ENCODE measurements around a stretch of chr6.

DNA sequence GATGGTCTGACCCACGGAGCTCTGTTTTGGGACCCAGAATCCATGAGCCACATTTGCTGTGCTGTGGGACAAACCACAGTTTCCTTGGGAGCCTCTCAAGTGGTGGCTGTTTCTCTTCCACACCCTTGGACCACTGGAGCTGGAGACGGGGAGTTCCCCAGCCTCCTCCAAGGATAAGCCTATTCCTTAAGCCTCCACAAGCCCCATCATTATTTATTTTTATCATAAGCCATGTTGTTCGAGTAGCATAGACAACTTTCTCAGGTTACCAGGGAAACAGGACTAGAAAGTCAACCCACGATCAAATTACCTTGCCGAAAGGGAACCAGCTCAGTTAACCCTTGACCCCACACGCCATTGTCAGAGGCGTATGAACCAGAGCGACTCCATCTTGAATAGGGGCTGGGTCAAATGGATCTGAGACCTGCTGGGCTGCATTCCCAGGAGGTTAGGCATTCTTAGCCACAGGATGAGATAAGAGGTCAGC lies 22.2 kb downstream of the SYNJ2 start:
- PRO-cap, result no peak

DNA sequence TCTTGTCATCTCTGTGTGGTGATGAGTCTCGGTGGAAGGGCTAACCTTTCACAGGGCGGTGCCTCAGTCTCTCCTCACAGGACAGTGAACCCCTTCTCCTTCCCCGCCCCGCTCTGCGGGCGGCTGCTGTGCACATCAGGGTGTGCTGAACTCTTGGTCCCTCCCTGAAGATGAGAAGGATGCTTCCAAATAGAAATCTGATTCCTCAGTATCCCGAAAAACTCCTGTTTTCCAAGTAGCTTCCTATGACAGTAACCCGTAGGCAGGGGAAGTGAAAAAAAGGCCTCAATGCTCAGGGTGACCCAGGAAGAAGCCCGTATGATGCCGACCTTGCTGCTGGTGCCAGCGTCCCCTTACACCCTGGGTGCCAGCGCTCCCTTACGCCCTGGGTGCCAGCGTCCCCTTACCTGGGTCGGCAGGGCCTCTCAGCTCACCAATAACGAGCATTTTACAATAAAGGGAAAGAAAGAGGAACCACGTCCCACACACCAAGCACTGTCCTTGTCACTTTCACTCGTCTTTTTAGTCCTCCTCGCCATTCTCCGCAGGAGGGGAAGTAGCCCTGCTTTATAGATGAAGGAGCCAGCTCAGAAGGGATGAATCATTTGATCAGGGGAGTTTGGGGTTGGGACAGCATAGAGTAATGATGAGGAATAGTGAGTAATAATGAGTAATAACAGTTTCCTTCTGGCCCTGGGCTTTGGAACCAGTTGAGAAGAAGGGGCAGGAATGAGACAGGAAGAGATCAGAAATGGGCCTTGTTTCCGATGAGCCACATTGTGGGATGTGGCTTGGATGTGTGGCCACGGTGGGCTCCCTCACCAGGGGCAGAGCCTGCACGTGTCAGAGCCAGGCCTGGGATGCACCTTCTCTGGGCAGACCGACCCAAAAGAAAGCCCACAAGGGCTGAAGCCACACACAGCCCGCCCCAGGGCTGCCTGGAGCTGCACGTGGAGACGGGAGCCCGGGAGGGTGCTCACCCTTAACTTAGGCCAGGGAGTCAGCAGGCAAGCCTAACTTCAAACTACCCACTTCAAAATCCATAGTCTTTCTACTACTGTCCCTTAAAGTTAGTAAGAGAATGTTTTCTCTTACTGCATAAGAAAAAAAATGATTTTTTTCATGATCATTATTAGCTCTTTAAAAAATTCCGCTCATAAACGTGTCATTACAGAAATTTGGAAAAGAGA lies 75.7 kb downstream of the SYNJ2 start:
- PRO-cap, result no peak

GRCh38 chr6:158080935-158081656 lies 87.0 kb downstream of the SERAC1 start:
- PRO-cap, result no peak

DNA sequence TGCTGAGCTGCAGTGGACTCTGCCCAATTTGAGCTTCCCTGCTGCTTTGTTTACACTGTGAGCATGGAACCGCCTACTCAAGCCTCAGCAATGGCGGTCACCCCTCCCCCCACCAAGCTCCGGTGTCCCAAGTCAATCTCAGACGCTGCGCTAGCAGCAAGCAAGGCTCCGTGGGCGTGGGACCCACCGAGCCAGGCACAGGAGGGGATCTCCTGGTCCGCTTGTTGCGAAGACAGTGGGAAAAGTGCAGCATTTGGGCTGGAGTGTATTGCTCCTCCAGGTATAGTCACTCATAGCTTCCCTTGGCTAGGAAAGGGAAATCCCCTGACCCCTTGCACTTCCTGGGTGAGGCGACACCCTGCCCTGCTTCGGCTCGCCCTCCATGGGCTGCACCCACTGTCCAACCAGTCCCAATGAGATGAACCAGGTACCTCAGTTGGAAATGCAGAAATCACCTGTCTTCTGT lies 15.4 kb downstream of the GTF2H5 start:
- PRO-cap, result no peak

DNA sequence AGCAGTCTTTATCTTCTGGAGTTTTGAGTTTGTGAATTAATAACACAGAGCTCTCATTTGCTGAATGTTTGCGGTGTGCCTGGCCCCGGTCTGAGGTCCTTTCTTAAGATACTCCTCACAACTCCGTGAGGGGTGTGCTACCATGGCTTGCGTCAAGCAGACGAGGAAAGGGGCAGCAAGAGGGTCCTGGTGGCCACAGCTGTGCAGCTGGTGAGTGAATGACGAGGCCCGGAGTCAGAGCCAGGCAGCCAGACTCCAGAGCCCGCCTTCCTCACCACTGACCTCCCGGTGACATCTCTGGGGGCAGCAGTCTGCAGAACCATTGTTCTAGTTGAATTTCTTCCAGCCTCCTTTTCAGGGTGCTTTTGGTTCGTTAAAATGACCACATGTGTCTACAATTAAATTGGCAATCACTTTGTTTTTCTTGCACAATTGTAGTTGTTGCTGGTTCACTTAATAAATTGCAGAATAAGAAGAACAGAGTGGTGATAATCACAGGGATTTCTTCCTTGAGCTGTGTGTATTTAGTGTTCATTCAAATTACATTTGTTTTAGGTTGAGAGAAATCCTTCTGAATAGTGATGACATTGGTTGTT lies 96.3 kb downstream of the TULP4 start:
- PRO-cap, result no peak

DNA sequence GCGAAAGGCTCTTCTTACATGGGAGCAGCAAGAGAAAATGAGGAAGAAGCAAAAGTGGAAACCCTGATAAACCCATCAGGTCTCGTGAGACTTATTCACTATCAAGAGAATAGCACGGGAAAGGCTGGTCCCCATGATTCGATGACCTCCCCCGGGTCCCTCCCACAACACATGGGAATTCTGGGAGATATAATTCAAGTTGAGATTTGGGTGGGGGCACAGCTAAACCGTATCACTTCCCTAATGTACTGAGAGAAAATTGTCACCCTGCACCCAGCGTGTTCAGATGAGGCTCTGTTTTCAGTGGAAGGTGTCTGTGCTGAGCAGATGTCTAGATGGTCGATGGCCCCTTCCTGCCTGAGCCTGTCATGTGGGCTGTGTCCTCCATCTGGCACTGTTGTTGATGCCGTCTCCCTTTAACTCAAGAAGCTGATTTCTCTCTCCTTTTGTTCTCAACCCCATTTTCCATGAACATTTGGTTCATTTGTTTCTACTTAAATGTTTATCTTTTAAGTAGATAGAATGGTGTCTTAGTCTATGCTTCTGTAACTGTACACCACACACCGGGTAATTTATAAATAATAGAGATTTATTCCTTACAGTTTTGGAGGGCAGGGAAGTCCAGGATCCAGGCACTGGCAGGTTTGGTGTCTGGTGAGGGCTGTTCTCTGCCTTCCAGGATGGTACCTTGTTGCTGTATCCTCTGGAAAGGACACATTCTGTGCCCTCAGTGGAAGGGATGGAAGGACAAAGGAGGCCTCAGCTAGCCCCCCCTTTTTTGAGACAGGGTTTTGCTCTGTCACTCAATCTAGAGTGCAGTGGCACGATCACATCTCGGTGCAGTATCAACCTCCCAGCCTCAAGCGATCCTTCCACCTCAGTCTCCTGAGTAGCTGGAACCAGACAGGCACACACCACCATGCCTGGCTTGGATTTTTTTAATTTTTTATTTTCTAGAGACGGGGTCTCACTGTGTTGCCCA lies 37.1 kb downstream of the TMEM181 start:
- PRO-cap, result no peak

DNA sequence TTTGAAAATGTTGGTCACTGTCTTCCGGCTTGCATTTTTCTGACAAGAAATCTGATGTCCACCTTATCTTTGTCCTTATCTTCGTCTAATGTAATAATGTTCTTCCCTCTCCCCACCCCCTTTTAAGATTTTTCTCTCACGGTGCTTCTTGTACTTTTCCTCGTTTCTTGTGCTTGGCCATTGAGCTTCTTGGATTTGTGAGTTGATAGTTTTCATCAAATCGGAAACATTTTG lies 41.7 kb downstream of the DYNLT1 start:
- PRO-cap, result no peak

- PRO-cap, result no peak
These were observed 35.1 kb downstream of the DYNLT1 start for GRCh38 chr6:158609372-158609930.

GRCh38 chr6:158646537-158647219 lies 2.1 kb upstream of the DYNLT1 start:
- PRO-cap, result no peak

- PRO-cap, result no peak
These were observed 22.8 kb downstream of the EZR start for GRCh38 chr6:158796193-158796993.

DNA sequence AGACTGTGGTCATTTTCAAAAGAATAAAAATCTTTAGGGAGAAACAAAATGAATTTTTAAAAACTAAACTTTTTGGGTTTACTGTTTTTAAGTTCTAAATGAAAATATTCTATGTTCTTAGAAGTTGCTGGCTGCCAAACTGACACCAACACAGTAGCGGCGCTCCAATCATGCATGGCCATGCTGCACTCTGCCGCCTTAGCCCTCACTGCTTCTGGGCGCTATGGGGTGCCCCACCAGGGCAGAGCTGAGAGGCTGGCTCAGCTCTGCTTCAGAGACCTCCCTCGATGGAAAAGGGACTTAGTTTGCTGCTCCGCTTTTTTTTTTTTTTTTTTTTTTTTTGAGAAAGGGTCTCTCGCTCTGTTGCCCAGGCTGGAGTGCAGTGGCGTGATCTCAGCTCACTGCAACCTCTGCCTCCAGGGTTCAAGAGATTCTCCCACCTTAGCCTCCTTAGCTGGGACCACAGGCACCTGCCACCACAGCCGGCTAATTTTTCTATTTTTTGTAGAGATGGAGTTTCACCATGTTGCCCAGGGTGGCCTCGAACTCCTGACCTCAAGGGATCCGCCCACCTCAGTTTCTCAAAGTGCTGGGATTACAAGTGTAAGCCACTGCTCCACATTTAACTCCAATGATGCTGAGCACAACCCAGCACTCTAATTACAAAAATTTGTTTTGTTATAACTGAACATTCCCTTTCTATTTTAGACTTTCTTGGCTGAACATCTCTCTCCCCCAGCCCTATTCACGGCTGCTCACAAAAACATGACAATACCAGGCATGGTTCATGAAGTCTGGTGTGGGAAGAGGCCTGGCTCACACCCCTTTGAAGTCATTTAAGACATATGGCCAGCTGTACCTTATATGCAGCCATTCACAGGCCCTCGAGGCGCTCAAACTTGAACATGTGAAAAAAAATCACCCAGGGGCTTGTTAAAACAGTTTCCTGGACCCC lies 20.6 kb downstream of the EZR start:
- PRO-cap, result no peak

GRCh38 chr6:158909871-158911245 lies 89.6 kb downstream of the RSPH3 start:
- PRO-cap, result no peak

GRCh38 chr6:158923808-158924588 lies 76.0 kb downstream of the RSPH3 start:
- PRO-cap, result unidirectional peak, plus-strand start at chr6:158924437

DNA sequence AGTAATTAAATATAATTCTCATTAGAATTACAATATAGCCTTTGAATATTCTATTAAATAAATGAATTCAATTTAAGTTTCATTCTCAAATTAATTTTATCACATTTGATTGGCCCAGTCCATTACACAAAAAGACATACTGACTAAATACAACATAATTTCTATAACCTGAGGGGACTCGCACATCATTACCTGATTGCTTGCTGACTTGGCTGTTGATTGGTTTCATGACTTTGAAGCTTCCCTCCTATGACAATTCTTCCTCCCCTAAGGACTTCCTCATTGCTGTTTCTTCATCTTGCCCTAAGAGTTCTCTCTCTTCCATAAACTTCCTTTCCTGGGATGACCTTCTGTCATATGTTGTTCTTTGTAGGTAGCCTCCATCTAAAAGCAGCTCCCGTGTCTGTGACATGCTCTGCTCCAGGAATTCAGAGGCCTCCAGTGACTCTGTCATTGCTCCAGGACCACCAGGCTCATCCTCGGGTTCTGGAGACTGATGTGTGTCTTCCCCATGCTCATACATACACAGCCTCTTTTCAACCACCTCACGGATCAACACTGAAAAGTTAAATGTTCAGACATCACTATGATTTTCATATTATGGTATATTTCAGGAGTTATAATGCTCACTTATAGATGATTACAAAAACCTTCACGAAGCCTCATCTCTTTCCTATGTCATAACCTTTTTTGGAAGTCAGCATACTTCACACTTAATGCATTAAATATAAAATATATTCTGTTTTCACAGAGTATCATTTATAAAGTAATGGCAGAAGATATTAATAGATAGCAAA lies 22.5 kb downstream of the RSPH3 start:
- PRO-cap, result no peak

DNA sequence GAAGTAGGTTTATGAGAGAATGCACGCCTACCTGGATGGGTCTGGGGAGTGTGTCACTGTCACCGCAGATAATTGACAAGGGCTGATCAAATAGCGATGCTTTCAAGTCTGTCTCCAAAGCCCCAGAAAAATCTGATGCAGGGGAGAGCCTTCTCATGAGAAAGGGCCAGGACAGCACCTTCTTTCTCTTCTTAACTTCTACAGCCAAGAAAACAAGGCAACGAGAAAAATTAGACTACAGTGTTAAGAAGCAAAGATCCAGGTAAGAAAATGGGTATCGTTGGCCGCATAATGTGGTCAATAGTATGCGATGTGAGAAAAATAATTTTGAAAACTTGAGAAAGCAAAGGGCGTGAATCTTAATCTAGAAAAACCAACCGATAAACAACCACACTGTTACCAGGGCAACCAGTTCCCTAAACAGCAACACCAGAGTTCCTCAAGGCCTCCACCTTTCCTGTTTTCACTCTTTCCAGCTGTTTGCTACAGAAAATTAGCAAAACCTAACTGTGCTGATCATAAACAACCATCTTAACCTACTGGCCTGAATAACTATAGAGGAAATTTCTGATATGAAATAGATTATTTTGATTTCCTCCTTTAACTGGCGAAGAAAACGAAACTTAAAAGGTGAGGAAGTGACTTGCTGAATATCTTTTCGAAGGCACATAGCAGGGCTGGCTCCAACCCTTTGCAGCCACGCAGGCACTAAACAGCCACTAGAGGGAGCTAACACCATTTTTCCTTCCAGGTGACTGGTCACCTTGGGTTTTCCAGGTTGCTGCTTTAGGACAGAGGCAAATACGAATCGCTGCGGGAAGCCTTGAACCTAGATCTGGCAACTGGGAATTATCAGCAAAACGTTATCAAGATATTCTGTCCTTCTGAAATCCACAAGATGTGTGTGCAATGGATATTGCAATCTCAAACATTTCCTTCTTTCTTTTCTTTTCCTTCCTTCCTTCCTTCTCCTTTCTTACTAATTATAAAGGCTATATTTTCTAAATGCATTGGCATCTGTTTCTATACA lies 2.4 kb downstream of the TAGAP start:
- PRO-cap, result no peak

GRCh38 chr6:159062054-159062971 lies 17.5 kb upstream of the TAGAP start:
- PRO-cap, result unidirectional peak, plus-strand start at chr6:159062473; unidirectional peak, plus-strand start at chr6:159062793

DNA sequence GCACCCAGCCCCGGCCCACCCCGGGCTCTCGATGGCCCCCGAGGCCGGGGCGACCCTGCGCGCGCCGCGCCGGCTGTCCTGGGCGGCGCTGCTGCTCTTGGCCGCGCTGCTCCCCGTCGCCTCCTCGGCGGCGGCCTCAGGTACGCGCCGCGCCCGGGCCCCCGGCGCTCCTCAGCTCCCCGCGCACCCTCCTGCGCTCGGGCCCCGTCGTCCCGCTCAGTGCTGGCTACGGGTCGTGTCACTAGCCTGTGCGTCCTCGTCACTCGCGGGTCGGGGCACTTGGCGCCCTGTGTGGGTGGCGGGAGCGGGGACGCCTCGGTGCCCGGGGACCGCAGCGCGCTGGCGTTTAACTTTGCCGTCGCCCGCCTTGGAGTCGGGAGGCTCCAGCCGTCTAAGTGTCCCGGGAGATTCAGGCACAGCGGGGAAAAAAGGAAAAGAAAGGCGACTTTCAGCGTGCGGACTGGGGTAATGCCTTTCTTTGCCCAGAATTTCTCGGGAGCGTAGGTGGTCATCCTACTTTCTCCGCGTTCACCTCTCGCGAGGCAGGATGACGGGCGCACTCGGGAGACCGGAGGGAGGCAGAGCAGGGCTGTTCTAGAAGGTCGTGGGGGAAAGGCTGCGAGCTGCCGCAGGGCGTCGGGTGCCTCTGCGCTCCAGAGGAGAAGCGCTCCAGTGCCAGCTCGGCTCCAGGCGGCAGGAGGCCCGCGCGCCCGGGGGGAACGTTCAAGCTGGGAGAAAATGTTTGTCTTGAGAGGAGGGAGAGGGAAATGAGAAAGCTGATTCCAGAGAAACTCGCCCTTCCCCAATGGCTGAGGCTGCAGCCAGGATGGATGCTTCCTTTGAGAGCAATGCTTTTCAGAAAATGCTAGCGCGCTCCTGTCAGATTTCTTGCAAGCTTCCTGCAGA lies 619 bp downstream of the FNDC1 start:
- PRO-cap, result unidirectional peak, minus-strand start at position 80 of the sequence

- PRO-cap, result no peak
These were observed 225.3 kb downstream of the SOD2 start for GRCh38 chr6:159467508-159468327.

GRCh38 chr6:159679815-159680688 lies 13.0 kb downstream of the SOD2 start:
- PRO-cap, result no peak

DNA sequence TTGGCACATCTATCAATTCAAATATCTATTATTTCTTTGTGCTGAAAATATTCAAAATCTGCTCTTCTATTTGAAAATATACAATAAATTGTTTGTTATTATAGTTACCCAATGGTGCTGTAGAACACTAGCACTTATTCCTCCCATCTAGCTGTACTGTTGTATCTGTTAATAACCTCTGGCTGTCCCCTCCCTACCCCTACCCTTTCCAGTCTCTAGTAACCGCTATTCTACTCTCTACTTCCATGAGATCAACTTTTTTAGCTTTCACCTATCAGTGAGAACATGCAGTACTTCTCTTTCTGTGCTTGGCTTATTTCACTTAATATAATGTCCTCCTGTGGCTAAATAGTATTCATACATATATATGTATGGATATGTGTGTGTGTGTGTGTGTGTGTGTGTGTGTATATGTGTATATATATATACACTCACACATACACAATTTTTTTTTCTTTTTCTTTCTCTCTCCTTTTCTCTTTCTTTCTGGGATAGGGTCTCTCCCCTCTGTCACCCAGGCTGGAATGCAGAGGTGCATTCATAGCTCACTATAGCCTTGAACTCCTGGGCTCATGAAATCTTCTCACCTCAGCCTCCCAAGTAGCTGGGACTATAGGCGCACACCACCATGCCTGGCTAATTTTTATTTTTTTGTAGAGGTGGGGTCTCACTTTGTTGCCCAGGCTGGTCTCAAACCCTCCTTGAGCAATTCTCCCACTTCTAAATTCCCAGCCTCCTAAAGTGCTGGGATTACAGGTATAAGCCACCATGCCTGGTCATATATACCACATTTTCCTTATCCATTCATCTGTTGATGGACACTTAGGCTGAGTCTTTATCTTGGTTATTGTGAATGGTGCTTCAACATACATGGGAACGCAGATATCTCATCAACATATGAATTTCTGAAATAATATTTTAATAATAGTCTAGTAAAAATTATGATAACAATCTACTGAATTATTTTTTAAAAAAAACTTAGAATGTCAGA lies 9.5 kb upstream of the WTAP start:
- PRO-cap, result no peak

Data from mucosa of descending colon (tissue), 1 donor.